HTERT-HM (cell line): ENCODE data around the genes GRK1 and UPF3A.

DNA sequence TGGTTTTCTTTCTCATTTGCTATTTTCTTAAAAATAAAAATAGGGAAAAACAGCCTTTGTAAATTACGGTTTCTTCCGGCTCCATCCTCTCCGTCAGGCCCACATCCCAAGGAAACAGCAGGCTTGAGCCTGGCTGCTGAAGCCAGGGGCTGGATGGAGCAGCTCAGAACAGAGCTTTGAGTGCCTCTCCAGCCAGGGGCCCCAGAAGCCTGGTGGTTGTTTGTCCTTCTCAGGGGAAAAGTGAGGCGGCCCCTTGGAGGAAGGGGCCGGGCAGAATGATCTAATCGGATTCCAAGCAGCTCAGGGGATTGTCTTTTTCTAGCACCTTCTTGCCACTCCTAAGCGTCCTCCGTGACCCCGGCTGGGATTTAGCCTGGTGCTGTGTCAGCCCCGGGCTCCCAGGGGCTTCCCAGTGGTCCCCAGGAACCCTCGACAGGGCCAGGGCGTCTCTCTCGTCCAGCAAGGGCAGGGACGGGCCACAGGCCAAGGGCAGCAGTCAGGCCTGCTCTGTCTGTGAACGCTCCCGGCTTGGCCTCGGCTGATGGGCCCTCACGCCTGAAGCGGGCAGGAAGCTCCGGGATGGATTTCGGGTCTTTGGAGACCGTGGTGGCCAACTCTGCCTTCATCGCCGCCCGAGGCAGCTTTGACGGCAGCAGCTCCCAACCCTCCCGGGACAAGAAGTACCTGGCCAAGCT, at the start of gene GRK1:
GRK1 (plus strand) TSS at position 412 of the 695 bp plus-strand sequence.
- RRBS, result 72% methylated on average over 14 of the region's 27 CpGs

GRCh38 chr13:113821879-113822439, 41.9 kb downstream of the GAS6 start:
- RRBS, result no CpG with 5 or more reads among the region's 29 CpGs

DNA sequence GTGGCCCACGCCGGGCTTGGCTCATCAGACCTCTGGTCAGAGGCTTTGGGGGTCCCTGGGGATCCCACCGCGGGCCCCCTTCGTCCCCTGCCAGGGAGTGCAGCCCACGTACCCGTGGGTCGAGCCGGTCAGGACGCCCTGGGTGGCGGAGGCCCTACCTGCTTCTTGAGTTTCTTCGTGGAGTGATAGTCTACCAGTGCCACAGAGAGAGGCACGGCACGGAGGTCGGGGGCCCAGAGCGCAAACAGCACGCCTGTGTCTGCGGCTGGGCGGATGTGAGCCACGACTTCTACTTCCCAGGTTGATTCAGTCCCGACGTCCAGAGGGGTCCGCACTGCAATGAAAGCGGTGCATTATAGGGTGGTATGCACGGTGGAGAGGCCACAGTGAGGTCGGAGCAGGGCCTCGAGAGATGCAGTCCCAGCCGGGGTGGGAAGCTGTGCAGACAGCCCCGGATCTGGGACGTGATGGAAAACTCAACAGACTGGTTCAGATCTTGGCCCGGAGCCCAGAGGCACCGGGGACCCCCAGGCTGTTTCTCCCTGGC, 40.6 kb downstream of the GAS6 start:
- RRBS, result 85% methylated on average over 8 of the region's 32 CpGs

DNA sequence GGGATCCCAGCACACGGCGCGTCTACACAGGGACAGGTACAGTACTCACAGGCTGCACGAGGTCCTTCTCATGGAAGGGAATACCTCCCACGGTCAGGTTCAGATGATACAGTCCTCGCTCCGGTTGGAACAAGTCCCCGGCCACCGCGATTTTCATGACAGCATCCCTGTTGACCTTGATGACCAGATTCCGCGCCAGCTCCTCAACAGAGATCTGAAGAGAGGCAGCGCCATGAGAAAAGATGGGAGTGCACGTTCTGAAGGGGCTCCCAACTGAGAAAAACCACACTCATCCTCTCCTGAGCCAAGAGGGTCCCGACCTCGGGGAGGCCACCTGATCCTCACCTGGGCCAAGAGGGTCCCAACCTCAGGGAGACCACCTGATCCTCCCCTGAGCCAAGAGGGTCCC, 35.4 kb downstream of the GAS6 start:
- RRBS, result 100% methylated on average over 6 of the region's 16 CpGs

DNA sequence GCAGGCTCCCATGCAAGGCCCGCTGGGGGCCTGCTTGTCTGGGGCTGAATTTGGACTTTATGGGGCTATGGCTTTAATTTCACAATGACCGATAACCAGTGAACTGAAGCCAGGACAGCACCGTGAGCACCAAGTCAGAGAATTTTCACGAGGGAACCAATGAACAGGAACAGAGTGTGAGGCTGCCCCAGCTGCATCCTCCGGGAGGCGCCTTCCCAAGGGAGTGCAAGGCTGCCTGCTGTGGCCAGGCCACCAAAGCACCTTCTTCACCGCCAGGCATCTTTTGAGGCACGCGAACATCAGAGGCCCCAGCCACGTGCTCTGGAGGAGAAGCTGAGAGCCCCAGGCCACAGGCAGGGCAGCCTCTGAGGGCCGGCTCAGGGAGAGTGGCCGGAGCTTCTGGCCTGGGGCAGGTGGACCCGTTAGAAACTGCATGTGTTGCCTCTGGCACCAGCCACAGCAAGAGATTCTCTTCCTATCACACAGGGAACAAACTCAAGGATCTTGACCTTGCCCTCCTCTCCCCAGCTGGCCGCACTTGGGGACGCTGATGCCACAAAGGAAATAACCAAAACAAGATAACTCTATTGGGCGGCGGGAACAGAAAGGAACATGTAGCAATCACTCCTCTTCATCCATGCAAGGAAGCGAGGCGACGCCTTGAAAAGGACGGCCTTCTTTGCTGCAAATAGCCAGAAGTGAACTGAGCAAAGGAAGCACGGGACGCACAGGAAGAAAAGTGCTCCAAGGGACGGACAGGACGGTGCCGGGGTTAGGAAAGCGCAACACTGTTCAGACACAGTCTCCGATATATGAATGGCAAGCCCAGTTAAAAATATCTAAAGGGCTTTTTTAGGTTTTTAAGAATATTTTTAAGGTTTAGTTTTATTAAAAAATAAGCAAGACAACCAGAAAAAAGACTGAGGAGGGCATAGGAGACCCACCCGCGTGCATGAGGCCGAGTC, 19.9 kb downstream of the GAS6 start:
- RRBS, result no CpG with 5 or more reads among the region's 31 CpGs

DNA sequence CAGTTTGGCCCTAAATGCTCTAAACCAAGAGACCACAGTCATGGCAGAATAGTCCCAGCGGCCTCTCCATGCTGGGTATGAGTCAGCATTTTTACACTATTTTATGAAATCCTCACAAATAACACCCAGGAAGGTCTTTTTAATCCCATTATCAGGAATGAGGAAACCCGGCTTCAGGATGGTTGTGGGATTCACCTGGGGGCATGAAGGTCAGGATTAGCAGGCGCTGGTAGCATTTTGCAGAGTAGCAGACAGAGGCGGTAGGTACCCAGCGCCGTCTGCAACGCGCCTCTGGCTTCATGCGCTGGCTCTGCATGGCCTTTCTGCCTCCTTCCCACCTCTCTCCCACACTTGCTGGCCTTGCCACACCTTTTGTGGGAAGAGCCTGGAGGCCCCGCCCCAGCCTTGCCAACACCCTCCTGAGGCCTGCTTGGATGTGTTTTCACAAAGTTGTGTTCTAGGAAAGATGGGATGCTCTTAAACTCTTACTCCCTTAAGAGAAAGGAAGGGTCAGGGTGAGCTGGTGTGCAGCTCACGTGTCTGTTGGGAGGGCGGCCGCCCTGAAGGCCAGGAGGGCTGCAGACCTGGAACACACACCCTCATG, 15.1 kb downstream of the GAS6 start:
- RRBS, result no CpG with 5 or more reads among the region's 13 CpGs

DNA sequence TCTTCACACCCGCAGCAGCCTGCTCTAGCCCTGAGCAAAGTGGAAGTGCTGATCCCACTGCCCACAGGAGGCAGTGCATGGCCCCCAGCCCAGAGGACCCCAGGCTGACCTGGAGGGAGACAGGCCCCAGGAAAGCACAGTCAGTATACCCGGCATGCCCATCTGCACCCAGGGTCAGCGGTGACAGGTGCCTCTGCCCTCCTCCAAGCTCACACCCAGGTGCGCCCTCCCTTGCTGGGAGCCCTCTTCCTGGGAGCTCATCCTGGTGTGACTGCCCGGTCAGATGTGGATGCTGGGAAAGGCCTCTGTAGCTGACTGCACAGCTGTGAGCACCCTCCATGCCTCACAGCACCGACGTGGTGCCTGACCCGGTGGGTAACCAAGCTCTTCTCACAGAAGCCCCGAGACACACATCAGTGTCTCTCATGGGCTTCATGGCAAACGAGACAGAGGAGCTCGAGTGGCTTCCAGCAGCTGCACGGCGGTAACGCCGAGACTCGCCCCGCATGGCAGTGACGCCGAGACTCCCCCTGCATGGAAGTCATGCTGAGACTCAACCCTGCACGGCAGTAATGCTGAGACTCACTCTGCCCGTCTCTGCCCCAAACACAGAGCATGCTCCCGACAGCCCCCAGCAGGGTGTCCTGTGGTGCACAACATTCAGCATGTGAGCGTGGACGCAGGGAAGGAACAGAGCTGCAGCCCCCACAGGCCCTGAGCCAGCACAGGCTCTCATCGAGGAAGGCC, 9.8 kb downstream of the GAS6 start:
- RRBS, result 46% methylated on average over 6 of the region's 25 CpGs

GRCh38 chr13:113858517-113859124, 5.3 kb downstream of the GAS6 start:
- RRBS, result no CpG with 5 or more reads among the region's 5 CpGs

DNA sequence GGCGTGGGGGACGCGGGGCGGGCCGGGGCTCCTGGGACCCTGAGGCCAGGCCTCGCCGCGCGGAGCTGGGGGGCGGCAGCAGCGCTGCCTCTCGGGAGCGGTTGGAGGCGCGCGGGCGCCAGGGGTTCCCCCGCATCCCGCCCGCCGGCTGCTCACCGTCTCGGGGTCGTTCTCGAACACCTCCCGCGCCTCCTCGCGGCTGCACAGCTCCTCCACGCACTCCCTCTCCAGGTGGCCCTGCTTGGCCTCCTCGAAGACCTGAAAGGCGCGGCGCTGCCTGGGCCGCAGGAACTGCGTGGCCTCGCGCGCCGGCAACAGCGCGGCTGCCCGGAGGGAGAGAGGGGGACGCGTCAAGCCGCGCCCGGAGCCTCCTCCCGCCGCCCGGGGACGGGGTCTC, 459 bp downstream of the GAS6 start:
- RRBS, result 1% methylated on average over 2 of the region's 52 CpGs

GRCh38 chr13:113939730-113940282, 34.1 kb downstream of the C13orf46 start:
- RRBS, result no CpG with 5 or more reads among the region's 20 CpGs

- RRBS, result no CpG with 5 or more reads among the region's 14 CpGs
These were observed 26.3 kb upstream of the C13orf46 start for GRCh38 chr13:114000139-114000649.

GRCh38 chr13:114124183-114124778, 8.1 kb downstream of the RASA3 start:
- RRBS, result no CpG with 5 or more reads among the region's 17 CpGs

DNA sequence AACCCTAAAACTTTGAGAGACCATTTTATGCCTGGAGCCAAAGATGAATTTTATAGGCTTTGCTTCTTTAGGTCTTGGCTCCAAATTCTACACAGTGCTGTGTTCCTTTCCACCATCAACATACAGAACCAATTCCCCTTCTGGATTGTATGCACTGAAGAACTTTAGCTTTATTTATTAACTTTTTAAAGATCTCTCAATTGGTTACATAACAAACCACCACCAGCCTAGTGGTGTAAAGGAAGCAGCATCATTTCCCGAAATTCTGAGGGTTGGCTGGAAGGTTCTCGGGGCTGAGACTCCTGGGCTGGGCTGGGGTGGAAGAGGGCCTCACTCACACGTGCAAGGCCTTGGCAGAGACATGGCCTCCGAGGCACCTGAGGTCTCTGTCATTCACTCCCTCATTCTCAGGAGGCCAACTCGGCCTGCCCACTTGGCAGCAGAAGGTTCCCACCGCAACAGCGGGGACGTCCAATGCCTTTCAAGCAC, 18.5 kb upstream of the RASA3 start:
- RRBS, result no CpG with 5 or more reads among the region's 8 CpGs

GRCh38 chr13:114281096-114281710, at the start of gene UPF3A:
UPF3A (plus strand) TSS chr13:114281601.
- RRBS, result 2% methylated on average over 16 of the region's 67 CpGs

- RRBS, result no CpG with 5 or more reads among the region's 5 CpGs
These were observed 1.3 kb downstream of the UPF3A start for GRCh38 chr13:114282716-114283129.